OVCAR3 (cell line): ENCODE results near the gene TMEM200C.

- RRBS = no CpG with 5 or more reads among the region's 5 CpGs
Measured at GRCh38 chr18:3058322-3058880, 45.5 kb upstream of the LPIN2 start.

- RRBS = no CpG with 5 or more reads among the region's 8 CpGs
Measured at GRCh38 chr18:3129322-3129593, 90.5 kb downstream of the MYOM1 start.

GRCh38 chr18:3230980-3231566 lies 11.3 kb upstream of the MYOM1 start:
- RRBS = no CpG with 5 or more reads among the region's 6 CpGs

- RRBS = no CpG with 5 or more reads among the region's 10 CpGs
Measured at GRCh38 chr18:3255406-3256483, 6.2 kb upstream of the MYL12B start.

DNA sequence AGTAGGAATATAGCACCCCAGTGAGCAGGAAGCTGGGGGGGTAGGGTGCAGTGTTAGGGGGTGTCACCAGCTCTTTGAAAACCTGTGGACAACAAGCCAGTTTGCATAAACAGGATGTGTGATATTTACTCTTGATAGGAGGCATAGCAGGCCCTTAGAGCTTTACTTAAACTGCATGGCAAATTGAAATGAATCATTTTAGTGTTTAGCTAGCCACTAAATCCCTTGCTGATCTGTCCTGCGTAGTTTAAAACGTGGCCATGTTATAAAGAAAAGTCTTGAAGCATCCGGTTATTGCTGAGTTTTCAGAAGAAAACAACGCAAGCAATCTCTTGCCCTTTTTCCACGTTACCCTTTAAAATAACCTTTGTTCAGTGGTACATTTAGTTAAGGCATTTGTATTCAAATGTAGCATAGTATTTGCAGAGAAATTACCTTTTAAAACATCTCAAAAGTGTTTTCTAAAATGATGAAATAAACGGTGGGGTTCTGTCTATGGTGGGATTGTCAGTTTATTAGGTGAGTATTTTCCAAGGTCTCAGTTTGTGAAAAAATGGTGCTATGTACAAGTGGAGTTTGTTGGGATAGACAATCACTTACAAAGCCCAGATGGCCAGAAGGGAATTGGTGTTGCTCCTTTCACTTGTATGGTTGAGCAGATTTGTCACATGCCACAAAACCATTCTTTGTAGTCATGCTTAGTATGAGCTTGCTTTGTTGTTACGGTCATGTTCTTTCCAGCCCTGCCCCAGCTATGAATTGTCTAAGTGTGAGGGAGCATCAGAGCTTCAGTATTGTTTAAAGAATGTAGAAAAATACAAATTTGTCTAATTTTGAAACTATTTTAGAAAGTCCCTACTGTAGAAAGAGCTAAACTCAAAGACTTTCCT lies 8.7 kb downstream of the TGIF1 start:
- RRBS = no CpG with 5 or more reads among the region's 7 CpGs

DNA sequence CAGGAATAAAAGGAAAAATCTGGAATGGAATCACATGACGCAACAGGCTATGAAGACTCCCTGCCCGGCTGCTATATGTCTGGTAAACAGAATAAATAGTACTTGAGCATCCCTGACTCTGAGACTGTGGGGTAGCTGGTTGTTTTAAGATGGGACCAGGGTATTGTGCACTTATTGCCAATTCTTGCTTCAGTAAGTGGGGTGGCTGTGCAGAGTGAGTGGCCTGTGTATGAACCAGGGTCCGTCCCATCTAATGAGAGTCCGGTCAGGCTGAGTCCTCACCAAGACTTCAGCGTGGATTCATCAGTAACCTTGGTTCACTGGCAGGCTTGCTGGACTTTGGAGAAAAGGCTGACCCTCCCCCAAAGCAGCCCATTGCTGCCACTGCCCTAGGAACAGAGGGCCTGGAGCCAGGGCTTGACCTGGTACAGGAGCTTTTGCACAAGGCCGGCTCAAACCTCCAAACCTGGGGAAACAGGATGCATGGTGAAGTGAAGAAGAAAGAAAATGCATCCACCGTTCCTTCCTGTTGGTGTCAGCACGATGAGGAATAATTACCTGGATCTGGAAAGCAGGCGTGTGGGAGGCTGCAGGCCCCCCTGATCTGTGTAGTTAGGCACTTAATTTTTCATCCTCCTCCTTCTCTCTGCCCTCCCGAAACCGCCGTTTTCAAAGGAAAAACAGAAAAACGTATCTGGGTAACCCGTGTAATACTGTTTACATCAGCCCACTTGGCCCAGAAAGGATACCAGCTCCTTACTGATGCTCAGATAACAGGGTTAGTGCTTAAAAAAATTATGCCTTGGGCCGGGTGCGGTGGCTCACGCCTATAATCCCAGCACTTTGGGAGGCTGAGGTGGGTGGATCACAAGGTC lies 147.5 kb downstream of the TGIF1 start:
- RRBS = no CpG with 5 or more reads among the region's 17 CpGs

- RRBS = no CpG with 5 or more reads among the region's 1 CpG
Measured at GRCh38 chr18:3603300-3603404, 153.2 kb downstream of the TGIF1 start.

- RRBS = 12% methylated on average over 2 of the region's 29 CpGs
Measured at GRCh38 chr18:3623810-3624788, 174.1 kb downstream of the TGIF1 start.

- RRBS = no CpG with 5 or more reads among the region's 4 CpGs
Measured at GRCh38 chr18:3664848-3665276, 214.9 kb downstream of the TGIF1 start.

DNA sequence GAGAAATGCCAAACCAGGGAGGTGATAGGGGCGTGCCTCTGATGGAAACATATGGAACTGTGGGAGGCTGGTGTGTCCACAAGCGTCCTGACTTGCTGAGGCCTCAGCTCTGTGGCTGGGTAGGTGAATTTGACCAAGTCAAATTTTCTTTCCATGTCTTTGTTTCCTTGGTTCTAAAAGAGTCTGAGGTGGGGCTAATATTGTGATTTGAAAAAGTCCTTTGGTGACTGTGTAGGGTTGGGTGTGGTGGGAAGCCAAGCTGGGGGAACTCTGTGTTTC lies 462.6 kb downstream of the TGIF1 start:
- RRBS = no CpG with 5 or more reads among the region's 2 CpGs

- RRBS = no CpG with 5 or more reads among the region's 19 CpGs
Measured at GRCh38 chr18:4691817-4692293, 236.7 kb upstream of the DLGAP1 start.

DNA sequence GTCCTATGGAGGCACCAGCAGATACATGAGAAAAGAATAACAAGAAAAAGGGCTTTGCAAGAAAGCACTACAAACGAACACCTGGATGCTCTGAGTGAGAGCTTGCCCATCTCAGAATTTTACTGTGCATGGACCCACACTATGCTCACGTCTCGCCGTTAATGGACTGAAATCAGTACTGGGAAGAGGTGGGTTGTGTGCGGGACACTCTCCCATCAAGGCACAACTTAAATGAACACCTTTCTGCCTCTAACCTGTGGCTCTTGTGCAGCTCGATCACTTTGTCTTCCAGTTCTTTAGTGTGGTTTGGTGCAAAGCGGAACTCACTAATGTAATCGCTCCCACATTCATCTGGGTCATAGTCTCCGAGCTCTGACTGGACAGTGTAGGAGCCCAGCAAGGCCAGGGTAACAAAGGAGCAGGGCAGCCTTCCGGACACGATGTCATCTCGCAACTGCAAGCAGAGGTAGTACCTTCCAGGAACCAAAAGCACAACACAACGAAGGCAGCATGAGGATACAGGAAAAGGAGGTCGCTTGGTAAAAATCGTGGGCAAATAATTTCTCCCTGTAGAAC lies 110.1 kb downstream of the EPB41L3 start:
- RRBS = no CpG with 5 or more reads among the region's 15 CpGs

GRCh38 chr18:5515210-5515509 lies 28.6 kb downstream of the EPB41L3 start:
- RRBS = no CpG with 5 or more reads among the region's 1 CpG

GRCh38 chr18:5894956-5895795 lies at the start of gene TMEM200C:
TSS of gene TMEM200C (minus strand) at chr18:5895522.
- RRBS = 8% methylated on average over 76 of the region's 112 CpGs

DNA sequence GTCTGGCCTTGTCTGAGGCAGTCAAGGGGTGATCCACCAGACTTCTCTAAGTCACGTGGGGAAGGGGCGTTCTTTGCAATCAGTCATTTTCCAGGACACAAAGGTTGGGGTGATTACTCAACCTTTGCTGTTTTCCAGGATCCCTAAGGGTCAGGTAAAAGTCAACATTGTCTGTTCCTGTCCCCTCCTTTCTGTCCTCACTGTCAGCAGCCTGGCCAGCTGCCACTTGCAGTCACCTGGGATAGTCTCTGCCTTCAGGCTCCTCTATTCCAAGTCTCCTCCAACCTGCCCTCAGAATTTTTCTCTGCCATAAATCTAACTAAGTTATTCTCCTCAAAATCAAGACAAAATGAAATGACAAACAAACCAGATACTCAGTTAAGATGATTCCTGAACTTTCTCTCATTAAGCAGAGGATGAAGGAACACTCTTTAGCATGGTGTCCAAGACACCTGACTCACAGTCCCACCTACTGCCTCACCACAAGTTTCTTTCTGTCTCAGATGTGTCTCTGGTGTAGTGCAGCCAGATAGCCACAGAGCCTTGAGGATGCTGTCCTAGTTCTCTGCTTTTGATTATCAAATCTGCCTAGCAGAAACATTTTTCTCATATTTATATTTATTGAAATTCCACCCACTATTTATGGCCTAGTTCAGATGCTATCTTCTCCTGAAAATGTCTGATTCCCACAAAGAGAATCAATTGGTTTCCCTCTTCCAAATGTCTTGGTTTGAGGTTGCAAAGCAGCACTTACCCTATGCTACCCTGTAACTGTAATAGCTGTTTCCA lies 103.5 kb upstream of the TMEM200C start:
- RRBS = no CpG with 5 or more reads among the region's 2 CpGs

GRCh38 chr18:6058885-6059221 lies 163.5 kb upstream of the TMEM200C start:
- RRBS = no CpG with 5 or more reads among the region's 4 CpGs

- RRBS = no CpG with 5 or more reads among the region's 5 CpGs
Measured at GRCh38 chr18:6254945-6255722, 159.6 kb downstream of the L3MBTL4 start.

GRCh38 chr18:6810535-6810935 lies 81.0 kb downstream of the ARHGAP28 start:
- RRBS = no CpG with 5 or more reads among the region's 1 CpG

DNA sequence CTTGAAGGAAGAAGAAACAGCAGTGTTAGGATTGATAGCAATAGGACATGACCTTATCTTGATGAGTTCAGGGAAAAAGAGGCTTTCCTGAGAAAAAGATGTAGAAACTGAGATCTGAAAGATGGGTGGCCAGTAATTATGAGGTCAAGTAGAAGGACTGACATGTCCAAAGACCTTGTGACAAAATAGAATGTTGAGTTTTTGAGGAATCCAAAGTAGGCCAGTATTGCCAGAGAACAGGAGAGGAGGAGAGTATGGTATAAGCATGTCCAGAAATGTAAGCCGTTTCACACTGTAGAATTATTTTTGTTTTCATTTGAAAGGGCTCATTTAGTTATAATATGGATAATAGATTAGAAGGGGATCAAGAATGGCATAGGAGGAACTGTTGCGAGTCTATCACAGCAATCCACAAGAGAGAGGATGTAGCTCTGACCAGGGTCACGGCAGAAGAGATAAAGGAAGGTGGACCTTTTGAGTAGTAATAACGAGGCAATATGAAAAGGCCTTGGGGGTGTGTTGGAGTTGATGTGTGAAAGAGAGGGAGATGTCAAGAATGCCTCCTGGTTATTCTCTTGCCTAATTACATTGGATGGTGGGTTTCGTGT lies 104.9 kb downstream of the ARHGAP28 start:
- RRBS = no CpG with 5 or more reads among the region's 5 CpGs